Temporal lobe (tissue), 2 donors: ENCODE results near the gene CENPK.

GRCh38 chr5:64836426-64836805, 67.7 kb downstream of the CWC27 start:
- RAMPAGE, long total RNA: no peak

DNA sequence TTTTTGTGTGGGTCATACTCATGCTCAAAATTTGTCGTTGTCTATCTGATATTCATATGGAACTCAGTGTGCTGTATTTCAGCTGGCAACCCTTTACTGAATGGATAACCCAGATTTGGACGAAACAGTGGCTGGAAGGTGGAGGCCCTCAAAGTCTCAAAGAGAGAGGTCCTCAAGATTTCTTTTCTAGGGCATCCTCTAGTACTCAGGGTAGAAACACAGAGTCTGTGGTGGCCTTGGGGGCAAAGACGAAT, 333.6 kb downstream of the CWC27 start:
- RAMPAGE, long total RNA: no peak

GRCh38 chr5:65479946-65481159, 1.4 kb downstream of the ADAMTS6 start:
- RAMPAGE, long total RNA: no peak

GRCh38 chr5:65562567-65563750, at the start of gene CENPK:
Gene CENPK (minus strand): TSS chr5:65563168.
- RAMPAGE, long total RNA: start-site peak on the plus strand at chr5:65563289-65563296, 260 and 118 reads in 2 replicates

GRCh38 chr5:65563751-65564125, 642 bp downstream of the PPWD1 start:
- RAMPAGE, long total RNA: no peak

DNA sequence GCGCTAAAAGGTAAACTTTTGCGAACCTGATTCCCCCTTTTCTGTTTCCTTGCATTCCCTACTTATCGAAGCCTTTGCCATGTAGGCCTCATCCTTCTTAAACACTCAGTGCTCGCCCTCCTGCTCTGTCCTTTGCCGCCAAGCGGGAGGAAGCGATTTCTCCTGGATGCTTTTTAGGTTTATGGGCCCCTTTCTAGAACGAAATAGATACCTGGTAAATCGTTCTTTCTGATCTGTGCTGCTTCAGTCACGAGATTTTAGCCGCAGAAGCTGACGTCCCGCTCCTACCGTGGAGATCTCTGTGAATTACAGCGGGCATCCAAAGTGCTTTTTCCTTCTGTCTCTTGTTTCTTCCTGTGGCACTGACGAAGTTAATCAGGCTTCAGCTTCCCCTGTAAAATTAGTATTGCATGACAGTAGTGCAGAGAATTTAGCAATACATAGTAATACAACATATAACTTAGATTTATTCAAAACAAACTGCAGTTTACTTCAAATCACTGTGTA, 323 bp downstream of the SHLD3 start:
- RAMPAGE, long total RNA: no peak

DNA sequence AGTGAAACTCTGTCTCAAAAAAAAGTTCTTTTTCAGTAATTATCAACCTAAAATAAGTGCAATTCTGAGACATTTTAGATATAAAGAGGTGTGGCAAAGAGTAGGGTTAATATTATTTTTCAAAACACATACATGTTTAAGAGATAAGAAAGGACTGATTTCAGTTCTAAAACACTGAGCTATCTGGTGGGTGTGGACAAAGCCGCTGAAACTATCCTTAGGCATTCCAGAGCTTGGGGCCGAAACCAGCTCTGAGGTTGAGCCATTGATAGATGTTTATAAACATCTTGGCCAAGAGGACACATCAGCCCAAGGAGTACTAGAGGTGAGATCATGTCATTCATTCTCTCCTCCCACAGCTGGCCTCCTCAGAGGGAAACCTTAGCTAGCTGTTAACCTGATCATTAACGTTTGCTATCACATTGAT, 89.8 kb downstream of the NLN start:
- RAMPAGE, long total RNA: no peak

DNA sequence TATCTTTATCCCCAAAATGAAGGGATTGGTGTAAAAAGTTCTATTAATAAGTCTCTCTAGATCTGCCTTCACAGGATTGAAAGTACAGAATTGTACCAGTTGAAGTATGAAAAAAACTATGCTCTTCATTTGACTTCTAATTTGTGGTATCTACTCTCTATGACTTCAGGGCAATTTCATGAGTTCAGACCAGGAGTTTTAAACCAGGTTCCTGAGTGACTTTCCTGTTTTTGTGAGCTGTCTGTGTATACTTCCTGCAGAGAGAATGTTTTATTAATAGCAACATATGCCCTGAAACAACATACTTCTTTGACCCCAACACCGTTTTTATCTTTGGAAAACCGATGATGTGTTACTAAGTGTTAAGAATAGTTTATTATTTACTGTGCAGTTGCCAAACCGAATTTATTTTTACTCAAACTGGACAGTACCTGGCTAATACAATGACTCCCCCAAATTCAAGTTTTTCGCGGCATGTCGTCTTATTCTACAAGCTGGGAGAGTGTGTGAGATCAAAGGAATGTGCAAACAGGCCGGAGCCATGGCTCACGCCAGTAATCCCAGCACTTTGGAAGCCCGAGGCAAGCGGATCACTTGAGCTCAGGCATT, 58.8 kb upstream of the ERBIN start:
- RAMPAGE, long total RNA: no peak

DNA sequence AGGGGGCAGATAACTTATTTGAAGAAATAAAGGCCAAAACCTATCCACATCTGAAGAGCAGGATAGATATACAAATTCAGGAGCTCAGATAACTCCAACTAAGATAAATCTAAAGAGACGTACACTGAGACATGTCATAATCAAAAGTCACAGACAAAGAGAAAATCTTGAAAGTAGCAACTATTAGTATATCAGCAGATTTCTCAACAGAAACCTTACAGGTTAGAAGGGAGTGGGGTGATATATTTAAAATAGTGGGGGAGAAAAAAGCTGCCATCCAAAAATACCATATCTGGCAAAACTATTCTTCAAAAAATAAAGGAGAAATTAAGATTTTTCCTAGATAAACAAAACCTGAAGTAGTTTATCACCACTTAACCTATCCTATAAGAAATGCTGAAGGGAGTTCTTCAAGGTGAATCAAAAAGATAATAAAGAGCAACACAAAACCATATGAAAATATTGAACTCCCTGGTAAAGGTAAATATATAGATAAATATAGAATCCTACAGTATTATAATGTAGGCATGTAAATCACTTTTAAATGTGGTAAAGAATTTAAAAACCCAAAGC, 45.1 kb upstream of the SREK1 start:
- RAMPAGE, long total RNA: no peak

- RAMPAGE, long total RNA: no peak
Observed at GRCh38 chr5:66170369-66171199, 26.5 kb downstream of the SREK1 start.

DNA sequence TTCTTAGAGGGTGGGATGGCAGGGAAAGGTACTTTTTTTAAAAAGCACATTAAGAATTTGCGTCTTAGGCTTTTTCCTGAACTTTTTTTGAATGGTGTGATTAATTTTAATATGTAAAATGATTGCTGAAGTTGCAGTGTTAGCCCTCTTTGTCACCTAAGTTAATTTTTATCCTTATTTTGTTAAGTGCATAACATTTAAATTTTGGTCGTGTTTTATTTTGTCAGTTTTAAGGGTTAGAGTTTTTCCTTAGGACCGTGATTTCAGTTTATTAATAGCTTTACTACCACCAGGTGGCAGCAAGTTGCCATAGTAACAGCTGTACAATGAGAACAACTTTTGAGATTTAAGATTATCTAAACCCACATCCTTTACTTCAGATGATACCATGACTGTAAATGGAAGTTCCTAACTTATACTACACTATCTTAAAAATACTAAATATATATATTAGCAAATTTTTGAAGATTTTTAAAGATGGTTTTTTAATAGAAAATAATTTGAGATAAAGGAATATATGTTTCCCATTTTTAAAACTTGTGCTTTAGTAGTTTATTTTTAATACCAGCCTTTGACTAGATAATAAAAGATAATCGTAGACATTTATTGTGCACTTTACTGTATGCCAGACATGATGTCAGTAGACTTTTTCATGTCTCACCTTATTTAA, 27.2 kb downstream of the SREK1 start:
- RAMPAGE, long total RNA: no peak

GRCh38 chr5:66324350-66324736, 180.2 kb downstream of the SREK1 start:
- RAMPAGE, long total RNA: no peak

DNA sequence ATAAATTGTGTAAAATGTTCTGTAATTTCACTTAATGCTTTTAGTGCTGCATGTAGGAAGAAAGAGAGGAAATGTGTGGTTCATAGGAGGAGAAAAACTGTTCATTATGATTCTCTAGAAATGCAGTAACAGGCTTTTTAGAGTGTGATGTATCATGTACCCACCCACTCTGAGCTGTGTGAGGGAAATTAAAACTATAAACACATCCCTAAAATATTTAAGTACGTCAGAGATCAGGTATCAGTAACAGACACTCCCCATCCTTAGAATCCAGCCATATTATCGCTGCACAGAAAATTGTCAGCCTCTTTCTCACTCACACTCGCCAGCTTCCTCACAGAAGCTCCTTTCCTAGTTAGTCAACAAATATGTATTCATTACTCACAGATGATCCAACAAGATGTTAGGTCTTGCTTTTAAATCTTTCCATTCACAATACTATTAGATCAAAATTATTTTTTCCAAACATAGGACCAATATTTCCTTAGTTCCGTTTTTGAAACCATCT, 13.7 kb upstream of the MAST4 start:
- RAMPAGE, long total RNA: no peak

- RAMPAGE, long total RNA: no peak
Observed at GRCh38 chr5:67003755-67004433, 192.7 kb downstream of the CD180 start.

- RAMPAGE, long total RNA: no peak
Observed at GRCh38 chr5:67054700-67055487, 141.7 kb downstream of the CD180 start.

- RAMPAGE, long total RNA: no peak
Observed at GRCh38 chr5:67062846-67063553, 133.6 kb downstream of the CD180 start.

GRCh38 chr5:67693727-67694715, 497.4 kb upstream of the CD180 start:
- RAMPAGE, long total RNA: no peak

GRCh38 chr5:68220204-68220718, 4.7 kb downstream of the PIK3R1 start:
- RAMPAGE, long total RNA: no peak

- RAMPAGE, long total RNA: no peak
Observed at GRCh38 chr5:68232027-68232607, 16.6 kb downstream of the PIK3R1 start.

DNA sequence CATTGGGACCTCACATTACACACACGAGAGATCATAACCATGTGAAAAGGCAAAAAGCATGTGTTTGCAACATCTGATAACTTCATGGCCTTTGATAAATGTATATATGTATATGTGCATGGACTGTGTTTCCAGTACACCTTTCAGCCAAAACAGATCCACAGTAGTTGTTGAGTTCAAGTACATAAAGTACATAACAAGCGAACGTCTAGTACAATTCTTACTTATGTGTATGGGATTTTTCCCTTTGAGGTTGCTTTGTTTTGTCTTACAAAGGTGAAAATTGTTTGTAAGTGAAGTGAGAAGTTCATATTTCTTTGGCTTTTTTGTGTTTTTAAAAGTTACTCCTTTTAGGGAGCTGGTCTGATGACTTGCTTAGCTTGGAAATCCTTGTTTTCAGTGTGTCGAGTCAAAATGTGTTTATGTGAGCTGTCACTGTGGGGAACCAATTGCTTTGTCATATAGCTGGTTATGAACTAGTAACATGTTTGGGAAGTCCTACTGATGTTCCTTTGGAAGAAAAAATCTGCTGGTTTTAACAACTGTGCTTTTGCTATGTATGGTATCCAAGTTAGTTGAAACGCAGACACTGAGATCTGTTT, 85.1 kb downstream of the PIK3R1 start:
- RAMPAGE, long total RNA: no peak